ENCODE measurements around a stretch of chr1.

GRCh38 chr1:54807062-54807730 is 1.3 kb downstream of the LEXM start:
- PRO-cap, result no peak

DNA sequence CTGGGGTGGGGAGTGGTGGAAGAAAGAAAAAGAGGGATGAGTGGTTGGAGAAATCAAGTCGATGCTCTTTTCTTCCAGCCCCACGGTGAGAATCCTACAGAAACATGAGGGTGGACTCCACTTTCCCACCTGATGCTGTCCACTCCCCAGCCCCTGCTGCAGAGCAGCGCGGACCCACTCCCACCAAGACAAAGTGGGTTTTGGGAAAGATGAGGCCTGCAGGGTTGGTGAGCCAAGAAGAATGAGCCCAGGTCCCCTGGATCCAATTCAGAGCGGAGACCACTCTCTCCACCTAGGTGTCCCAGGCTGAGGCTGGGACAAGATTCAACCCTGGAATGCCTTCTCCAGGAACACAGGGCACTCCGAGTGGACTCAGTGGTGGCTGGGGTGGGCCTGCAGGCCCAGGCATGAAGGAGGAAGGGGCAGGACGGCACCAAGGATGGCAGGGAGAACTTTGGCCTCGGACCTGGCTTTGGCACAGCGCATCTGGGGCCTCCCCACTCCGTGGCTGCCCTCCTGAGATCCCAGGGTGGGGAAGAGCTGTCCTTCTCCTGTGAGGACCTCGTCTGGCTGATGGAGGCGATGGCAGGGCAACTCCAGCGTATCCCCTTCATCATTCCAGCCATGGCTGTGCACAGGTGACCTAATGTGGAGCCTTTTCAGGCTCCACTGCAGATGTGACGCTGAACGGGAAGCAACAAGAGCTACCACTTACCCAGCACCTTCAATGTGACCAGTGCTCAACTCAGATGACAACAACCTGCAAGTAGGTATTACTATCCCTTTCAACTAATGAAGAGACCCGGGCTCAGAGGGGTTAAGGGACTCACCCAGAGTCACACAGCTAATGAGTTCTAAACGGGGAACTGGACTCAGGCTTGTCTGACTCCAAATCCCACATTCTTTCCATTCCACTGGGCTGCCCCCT is 35.6 kb downstream of the DHCR24 start:
- PRO-cap, result no peak

- PRO-cap, result no peak
Measured at GRCh38 chr1:54853895-54854530, 33.0 kb downstream of the DHCR24 start.

GRCh38 chr1:54864075-54865035 is 22.6 kb downstream of the DHCR24 start:
- PRO-cap, result no peak

GRCh38 chr1:55194427-55195307 is 20.5 kb downstream of the USP24 start:
- PRO-cap, result no peak

DNA sequence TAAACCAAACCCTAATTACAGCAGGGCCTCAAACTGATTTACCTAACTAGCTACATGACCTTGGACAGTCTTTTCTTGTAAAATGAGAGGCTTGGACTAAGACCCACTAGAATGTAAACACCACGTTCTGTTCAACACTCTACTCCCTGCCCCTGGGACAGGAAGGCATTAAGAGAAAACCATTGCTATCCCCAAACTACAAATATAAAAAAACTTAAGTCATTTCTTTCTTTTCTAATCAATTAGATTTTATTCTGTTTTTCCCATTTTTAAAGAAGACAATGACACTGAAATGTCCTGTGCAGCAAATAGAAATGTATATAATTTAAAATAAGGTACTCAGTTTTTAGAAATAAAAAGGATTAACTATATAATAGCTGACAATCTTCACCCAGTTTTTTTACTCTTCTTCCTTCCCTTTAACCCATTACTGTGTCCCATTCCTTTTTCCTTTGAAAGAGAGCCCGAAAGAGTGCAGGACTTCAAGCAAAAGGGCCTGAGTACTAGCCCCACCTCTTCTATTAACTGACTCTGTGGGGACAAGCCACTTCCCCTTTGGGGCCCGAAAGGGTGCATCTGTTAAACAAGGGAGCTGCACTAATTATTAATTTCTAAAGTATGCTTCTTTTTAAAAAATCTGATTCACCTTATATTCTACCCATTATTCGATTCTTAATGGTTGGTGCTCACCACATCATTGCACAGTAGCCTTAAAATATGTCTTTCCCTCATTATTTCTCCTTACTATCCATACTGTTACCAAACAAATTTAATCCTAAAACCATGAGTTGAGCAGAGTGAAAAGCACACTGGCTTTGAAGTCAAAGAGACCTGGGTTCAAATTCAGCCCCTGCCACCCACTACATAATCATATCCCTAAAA is 3.4 kb downstream of the USP24 start:
- PRO-cap, result no peak

DNA sequence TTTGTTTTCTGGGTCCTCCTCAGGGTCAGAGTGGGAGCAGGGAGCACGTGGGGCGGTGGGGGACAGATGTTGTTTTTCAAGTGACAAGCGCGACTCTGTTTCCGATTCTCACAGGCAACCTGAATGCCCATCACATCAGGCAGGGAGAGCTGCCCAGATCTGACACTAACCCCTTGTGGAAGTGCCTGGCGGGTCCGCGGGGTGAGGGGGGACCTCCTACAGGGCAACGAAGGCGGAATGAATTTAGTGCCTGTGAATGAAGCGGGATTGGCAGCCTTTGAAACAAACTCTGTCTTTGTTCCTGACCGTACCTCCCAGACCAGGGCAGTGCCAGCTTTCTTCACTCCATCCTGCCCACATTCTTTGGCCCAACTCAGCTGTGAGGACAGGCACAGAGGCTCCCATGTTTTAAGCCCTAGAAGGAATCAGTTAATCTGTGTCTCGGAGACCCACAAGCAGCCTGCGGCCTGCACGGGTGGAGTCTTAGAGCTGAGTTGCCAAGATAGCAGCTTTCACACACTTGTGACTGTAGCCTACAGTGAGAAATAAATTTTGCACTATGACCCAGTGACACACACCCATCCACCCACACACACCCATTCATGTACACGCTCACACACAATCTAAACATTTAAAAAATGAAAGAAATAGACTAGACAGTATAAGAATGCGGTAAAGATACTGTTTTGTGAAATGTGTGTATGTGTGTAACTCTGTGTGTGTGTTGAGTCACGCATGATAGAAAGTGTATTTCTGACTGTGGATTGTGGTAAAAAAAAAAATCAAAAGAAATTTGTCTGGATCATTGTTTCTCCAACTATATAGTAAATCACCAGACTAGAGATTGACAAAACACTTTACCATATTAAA is 60.1 kb upstream of the USP24 start:
- PRO-cap, result no peak

DNA sequence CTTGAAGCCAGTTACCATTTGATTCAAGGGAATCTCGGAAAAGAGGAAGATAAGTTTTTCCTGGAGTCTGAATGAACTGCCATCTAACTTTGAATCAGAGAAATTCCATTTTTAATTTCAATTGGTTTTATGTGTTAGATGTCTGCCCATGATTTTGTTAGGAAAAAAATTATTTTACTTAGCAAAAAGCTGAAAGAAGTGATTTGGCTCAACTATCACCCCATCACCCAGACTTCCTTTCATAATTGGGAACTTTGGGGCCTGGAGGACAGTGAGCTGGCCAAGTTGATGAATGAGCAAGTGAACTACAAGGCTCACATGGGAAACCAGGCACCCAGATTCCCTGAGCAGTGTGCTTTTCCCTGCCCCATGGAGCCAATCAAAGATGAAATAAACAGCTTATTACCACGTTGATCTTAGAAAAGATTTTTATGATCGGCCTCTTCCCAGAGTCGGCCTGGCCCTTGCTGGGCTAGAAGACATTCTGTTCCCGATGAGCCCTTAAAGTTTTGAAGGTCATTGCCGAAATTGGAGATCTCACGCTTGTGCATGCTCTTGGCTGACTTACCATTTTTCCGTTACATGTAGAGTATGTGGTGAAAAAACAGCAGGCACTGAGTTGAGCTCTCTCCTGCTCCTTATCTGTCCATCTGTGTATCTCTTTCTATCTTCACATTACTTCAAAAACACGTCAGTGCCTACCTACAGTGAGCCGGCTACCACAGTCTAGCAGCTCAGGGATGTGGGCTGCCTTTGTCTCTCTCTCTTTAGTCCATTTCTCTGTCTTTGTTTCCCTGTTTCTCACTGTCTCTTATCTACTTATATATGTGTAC is 248.6 kb upstream of the USP24 start:
- PRO-cap, result bidirectional peak, plus-strand start at position 581 of the sequence, minus-strand start at position 381 of the sequence

DNA sequence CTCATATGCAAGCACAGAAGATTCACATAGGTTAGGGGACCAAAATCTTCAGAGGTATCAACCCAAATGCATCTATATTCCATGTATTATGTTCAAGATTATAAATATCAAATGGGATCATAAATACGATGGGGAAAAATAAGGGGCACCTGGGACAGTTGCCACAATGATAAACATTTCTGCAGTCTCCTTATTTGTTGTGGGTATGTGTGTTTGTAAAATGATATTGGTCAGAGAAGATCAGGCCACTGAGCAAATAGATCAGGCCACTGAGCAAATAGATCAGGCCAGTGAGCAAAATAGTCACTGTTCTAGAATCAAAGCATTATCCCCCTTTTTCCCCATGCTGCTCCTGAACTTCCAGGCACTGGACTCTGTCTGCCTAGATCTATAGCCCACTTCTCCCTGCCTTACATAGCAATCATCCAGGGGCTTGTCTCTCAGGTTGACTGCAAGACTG is 599.8 kb upstream of the USP24 start:
- PRO-cap, result no peak

DNA sequence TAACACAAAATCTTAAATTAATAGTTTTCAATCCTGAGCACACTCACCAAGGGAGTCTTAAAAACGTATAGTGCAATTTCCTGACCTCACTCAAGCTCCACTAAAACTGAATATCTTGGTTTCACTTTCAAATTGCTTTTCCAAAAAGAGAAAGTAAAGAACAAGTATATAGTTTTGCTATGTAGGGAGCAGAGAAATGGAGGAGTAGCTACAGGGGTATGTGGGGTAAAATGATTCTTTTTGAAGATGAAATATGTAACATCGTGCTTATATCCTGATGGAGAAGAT is 398.5 kb downstream of the PLPP3 start:
- PRO-cap, result no peak

- PRO-cap, result no peak
Measured at GRCh38 chr1:56408818-56409809, 170.2 kb downstream of the PLPP3 start.

- PRO-cap, result no peak
Measured at GRCh38 chr1:56413286-56414129, 165.9 kb downstream of the PLPP3 start.

- PRO-cap, result no peak
Measured at GRCh38 chr1:56415803-56416175, 163.6 kb downstream of the PLPP3 start.

DNA sequence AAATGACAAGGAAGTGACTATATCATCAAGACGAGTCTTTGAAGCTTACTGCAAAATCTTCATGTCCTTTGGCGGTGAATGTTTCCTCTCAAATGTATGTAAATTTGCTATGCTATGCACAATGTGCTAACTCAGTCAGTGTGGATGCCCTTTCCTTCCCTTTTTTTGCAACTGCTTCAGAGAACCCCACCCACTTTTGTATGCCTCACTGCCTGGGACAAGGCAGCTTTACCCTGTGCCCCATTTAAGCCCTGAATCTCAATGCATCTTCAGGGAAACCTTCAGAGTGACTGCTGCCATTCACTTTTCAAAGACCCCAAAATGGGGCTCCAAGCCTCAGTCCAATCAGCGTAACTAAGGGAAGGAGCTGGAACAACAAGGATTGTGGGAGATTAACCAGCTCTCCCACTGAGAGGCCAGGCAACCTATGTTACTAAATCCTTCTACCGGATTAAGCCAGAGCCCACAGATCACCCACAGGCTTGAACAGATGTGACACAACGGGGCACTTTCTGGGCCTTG is 154.5 kb downstream of the PLPP3 start:
- PRO-cap, result no peak

DNA sequence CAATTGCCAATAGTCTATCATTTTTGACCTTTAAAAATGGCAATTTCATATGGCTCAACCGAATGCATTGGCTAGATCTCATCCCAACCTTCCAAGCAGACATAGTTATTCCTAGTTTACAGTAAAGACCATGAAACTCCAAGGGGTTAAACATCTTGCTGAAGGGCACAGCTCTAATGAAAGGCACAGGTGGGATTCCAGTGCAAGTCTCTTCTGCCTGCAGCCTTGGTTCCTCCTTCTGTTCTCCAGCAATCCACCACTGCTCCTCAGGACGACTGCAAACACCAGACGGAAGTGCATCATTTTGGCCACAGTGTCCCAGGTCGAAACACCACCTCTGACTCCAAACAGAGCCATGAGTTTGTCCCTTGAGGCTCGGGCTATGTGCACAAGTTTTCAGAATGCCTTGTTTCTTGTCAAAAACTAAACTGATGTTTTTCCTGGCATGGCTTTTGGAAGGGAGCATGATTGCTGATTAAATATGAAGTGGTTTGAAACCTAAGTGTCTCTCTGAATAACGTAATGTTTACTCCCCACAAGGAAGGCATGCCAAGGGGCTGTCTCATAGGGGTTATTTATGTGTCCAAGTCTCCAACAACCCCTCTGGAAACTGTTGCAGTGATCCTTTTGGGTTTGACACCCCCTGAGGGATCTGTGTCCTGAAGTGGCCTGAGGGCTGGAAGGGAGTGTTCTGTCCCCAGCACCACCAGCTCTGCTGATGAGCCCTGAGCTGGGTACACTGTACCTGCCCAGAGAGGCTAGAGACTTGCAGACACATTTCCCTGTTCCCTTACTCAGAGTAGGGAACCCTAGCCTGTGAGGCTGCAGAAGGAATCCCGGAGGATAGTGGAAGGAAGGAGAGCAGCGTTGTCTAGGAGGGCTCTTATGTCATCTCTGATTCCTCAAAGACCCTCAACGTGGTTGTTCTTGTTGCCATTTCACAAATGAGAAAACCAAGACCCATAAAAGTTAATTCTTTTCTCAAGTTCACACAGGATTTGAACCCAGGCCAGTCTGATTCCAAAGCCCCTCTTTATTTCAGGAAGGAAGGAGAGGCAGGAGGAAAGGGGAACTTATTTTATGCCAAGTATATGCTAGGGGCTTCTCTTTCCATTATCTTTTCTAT is 132.7 kb downstream of the PLPP3 start:
- PRO-cap, result unidirectional peak, minus-strand start at position 279 of the sequence; unidirectional peak, plus-strand start at position 827 of the sequence

DNA sequence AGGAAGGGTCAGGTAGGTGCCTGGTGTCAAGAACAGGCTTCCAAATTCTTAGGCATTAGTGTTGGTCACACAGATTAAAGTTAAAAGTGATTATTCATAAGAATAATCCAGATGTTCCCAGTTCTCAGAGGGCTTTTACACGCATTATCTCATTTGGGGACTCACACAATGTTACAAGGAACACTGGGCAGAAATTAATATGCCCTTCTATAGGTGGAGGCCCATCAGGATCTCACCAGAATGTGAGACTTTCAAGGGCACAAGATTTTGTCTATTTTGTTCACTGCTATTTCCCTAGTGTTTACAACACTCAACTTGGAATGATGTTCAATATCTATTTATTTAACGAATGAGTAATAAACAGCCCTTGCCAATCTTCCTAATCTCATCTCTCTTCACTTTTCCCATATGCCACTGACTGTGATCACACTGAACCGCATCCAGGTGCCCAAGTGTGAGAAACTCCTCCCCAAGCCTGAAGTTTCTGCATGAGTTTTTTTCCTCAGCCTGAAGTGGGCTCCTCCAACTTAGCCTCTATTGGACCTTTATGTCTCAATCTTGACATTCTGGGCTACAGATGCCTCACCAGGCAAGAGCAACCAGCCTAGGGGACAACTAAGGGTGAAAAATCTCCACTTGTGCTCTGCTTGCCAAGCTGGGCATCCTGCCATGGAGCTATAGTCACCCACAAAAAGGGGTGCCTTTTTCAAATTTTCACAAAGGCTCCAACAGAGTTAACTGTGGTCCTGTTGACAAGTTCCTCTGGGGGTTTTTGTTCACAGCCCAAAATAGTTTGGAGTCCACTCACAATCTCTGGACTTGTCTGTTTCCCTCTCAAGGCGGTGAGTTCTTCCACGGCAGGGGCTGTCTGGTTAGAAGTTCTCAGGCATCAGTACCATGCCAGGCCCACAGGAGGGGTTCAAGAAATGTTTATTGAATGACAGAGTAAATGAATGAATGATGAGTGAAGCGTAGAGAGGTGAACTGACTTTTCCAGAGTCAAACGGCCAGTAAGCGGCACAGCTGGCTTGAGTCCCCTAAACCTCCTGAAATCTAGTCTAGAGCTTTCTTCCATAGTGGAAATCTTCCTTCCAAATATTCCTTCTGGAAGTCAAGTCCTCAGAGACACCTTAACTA is 105.6 kb downstream of the PLPP3 start:
- PRO-cap, result no peak

DNA sequence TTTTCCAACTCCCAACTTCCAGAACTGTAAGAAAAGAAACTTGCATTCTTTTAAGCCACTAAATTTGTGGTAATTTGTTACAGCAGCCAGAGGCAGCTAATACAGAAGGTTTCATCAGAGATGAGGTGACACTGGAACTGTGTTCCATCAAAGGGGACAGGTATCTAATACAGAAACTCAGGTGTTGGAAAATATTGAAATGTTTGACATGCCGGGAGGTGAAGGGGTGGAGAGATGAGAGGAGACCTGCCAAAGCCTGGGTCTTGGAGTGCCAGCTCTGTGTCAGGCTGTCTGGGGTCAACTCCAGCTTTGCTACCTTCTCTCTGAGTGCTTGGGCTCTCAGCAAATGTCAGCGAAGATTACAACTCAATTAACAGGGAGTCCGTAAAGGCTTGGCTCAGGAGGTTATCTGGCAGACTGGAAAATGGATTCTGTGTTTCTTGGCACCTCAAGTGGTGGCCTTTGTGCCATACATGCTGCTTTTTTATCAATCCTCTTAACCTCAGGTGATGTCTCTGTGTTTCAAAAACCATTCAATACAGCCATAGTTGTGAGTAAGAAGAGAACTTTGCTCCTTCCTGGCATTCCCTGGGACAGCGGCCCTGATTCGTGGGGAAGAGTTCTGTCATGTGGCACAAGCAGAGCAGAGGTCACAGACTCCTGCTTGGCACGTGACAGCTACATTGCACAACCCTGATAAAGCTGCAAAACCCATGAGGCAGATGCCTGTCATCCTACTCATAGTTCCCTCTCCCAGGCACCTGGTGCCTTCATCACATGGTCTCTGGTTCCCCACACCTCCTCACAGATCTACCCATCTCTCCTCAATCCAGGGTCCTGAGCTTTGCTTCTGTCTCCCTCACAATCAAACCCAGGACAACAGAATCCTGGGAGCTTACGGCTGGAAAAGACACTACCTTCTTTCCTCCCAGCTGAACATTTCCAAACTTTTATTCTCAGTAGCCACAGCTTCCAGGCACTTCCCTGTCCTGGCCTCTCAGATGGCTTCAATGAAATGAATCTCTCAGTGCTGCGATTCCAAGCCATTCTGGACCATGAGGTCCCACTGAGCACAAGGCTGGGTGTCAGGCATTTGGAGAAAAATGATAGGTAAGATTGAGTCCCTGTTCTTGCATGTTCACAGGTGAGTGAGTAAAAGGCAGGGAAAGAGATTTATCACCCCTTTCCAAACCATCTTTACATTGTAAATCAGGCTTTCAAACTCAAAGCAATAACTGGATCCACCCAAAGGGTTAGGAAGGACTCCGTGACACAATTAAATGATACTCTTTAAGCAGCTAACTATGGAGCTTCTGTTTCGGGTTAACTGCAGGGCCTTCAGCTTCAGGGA is 70.9 kb downstream of the PLPP3 start:
- PRO-cap, result no peak

DNA sequence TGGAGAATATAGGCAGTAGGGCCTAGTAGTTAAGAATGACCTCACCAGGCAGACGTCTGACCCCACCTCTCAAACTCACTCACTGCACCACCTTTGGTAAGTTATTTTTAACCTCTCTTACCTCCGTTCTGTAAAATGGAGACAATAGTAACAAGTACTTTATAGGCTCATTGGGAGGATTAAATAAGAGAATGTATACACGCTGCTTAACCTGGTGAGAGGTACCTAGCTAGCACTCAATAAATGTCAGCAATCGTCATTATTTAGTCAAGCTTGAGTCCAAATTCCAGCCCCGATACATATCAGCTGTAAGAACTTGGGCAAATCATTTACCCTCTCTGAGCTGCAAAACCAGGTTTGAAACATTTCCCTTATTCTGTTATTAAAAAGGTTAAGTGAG is 13.1 kb downstream of the PLPP3 start:
- PRO-cap, result no peak

- PRO-cap, result no peak
Measured at GRCh38 chr1:56570672-56571710, 8.4 kb downstream of the PLPP3 start.

- PRO-cap, result no peak
Measured at GRCh38 chr1:56811315-56811782, 7.9 kb downstream of the FYB2 start.

Data from tibial artery (tissue), 1 donor.